Mesangial cell (primary cell): Measurements from ENCODE around the gene GJB6.

- RAMPAGE, long total RNA, result no peak
These were observed 276.5 kb downstream of the TUBA3C start for GRCh38 chr13:18905074-18905503.

- RAMPAGE, long total RNA, result no peak
These were observed 23.7 kb downstream of the PSPC1 start for GRCh38 chr13:19759034-19759538.

DNA sequence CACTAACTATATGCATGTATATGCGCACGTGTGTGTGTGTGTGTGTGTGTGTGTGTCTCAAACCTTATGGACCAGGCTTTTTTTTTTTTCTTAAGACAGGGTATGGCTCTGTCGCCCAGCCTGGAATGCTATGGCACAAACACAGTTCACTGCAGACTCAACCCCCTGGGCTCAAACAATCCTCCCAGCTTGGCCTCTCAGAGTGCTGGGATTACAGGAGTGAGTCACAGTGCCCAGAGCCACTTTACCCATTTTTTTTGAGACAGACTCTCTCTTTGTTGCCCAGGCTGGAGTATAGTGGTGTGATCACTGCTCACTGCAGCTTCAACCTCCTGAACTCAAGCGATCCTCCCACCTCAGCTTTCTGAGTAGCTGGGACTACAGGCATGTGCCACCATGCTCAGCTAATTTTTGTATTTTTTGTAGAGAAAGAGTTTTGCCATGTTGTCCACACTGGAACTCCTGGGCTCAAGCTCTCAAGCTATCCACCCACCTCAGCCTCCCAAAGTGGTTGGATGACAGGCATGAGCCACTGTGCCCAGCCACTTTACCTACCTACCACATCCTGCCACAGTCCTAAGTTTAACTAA is 2.4 kb downstream of the ZMYM5 start:
- RAMPAGE, long total RNA, result no peak

- RAMPAGE, long total RNA, result start-site peak on the minus strand at chr13:19864918-19864948, 5 reads
These were observed 1.3 kb upstream of the ZMYM5 start for GRCh38 chr13:19864607-19865235.

DNA sequence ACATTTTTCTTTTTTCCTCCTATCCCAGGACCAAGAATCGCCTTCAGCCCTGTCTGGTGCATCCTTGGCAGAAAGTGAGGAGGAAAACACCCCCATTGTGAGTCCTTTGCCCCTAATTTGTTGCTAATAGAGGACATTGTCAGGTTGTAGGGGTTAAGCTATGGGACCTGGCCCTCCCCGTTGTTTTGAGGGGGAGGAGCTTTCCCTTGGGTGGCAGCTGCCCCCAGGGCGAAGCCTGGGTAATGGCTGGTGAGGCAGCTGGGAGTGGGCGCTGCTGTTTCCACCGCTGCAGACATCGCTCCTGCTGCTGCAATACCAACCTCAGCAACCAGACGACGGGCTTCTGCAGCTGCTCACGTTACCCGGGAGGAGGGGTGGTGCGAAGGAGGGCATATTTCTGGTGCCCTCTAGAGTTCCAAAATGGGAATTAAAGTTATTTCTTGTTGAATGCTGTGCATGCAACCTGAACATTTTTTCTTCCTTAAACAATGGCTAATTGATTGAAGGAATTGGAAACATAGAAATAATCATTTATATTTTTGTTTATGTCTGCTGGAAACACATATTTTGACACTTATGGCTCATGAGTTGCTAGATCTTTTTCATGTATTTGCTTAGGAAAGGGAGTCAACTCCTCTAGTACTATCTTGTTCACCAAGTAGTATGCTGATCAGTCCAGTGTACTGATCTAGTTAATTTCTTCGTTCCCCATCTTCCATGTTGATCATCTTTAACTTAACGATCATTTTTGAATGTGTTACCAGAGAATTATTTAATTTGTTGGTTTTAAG is 1.6 kb downstream of the ZMYM2 start:
- RAMPAGE, long total RNA, result no peak

GRCh38 chr13:19985819-19986222 is 27.3 kb downstream of the ZMYM2 start:
- RAMPAGE, long total RNA, result no peak

DNA sequence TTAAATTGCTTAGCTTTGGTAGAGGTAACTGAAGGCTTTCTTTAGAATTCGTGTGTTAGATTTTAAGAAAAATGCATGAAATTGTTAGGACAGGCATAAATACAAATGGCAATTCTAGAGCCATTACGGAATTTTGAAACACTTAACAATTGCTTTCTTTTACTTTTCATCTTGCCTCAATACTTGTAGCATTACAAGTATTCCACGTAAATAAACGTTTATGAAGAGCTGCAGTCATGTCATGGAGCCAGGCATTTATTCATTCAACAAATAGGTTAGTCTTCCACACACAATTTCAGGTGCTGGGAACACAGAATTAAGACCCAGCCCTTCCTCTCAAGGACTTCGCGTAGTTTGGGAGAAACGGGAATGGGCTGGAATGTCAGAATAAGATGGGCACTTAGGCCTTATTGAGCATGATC is 69.9 kb downstream of the GJA3 start:
- RAMPAGE, long total RNA, result no peak

GRCh38 chr13:20191600-20192469 is 903 bp downstream of the GJB2 start:
- RAMPAGE, long total RNA, result no peak

GRCh38 chr13:20219368-20219750 is 12.8 kb downstream of the GJB6 start:
- RAMPAGE, long total RNA, result no peak

DNA sequence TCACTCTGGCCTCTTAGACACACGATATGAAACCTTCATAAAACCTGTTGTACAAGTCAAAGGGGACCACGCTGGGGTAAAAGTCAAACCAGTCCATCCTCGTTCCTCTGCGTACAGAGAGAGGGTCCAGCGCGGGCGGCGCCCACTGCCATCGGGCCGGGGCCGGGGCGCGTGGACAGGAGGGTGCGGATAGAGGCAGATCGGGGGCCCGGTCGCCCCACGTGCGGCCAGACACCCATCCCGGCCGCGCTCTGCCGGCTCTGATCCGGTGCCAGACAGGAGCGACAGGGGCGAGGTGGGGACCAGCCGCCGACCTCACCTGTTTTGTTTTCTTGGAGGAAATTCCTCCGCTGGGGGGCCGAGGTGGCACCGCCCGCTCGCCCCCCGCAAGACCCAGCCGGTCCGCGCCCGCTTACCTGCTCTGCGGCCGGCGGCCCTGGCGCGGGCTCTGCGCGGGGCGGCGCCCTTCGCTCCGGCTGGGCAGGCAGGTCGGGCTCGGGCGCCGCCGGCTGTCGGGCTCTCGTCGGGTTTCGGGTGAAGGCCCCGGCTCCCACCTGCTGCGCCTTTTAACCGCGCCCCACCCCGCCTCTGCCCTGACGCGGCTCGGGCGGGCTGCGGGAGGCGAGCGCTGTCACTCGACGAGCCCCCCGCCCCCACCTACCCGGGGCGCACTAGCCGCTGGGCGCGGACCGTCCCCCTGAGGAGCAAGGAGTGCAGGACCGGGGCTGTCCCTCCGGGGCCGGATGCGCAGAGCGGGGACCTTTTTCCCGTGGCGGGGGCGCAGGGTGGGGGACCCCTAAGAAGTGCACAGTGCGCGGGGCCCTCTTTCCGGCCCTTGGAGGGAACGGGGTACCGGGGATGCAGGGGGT is at the start of gene GJB6:
TSS of gene GJB6 (minus strand) at position 542 of the 869 bp plus-strand sequence.
- RAMPAGE, long total RNA, result no peak

DNA sequence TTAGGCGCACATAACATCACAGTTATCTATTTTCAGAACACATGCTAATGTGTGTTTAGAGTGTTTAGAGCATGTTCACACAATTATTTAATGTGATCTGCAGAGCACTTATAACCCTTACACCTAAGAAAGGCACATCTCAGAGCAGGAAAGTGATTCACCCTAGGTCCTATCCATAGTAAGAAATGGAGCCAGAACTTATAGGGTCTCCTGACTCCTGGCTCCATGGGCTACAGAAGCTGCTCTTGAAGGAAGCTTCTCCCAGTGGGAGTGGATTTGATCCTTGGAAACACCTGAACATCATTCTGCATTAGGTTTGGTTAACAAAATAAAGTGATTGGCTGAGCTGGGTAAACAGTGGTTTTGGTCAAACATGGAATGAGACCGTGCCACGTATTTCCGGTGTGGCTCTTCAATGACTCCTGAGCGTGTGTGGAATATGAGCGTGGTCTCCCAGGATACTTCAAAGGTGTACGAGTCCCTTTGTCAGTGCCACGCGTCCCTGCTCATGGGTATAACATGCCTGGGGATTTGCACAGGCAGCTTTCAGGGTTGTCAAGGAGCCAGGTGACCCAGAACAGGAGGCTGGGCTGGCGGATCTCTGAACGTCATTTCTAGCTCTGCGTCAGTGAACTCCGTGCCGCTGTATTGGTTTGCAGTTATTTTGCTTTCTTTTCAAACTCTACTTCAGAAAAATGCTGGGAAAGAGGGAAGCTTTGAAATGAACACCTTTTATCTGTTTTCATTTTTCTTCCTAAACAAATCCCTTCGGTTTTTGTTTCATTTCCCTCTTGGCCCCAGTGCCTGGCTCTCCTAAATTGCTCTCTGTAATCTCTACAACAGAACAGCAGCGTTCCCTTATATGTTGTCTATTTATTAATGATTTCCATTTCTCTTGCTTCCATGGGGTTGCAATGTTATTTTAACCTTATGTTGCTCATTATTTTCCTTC is 26.2 kb upstream of the GJB6 start:
- RAMPAGE, long total RNA, result no peak

DNA sequence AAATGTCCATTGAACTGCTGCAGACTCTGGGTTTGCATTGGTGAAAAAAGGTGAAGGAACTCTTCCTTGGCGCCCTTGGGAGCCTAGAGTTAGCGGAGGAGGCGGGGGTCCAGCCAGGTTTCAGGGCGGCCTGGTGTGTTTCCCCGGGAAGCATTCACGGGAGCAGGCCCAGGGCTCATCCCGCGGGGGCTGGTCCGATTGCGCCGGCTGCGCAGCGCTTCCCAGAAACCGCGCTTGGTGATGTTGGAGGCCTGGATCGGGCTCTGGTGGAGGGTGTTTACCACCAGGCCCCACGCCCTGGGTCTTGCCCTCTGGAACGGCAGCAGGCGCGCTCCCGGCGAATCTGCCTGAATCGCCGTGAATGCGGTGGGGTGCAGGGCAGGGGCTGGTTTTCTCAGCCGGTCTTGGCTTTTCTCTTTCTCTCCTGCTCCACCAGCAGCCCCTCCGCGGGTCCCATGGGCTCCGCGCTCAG is 69.2 kb upstream of the GJB6 start:
- RAMPAGE, long total RNA, result no peak

- RAMPAGE, long total RNA, result no peak
These were observed 7.0 kb upstream of the IFT88 start for GRCh38 chr13:20559964-20560292.

- RAMPAGE, long total RNA, result no peak
These were observed 11.8 kb downstream of the IL17D start for GRCh38 chr13:20715315-20715727.

DNA sequence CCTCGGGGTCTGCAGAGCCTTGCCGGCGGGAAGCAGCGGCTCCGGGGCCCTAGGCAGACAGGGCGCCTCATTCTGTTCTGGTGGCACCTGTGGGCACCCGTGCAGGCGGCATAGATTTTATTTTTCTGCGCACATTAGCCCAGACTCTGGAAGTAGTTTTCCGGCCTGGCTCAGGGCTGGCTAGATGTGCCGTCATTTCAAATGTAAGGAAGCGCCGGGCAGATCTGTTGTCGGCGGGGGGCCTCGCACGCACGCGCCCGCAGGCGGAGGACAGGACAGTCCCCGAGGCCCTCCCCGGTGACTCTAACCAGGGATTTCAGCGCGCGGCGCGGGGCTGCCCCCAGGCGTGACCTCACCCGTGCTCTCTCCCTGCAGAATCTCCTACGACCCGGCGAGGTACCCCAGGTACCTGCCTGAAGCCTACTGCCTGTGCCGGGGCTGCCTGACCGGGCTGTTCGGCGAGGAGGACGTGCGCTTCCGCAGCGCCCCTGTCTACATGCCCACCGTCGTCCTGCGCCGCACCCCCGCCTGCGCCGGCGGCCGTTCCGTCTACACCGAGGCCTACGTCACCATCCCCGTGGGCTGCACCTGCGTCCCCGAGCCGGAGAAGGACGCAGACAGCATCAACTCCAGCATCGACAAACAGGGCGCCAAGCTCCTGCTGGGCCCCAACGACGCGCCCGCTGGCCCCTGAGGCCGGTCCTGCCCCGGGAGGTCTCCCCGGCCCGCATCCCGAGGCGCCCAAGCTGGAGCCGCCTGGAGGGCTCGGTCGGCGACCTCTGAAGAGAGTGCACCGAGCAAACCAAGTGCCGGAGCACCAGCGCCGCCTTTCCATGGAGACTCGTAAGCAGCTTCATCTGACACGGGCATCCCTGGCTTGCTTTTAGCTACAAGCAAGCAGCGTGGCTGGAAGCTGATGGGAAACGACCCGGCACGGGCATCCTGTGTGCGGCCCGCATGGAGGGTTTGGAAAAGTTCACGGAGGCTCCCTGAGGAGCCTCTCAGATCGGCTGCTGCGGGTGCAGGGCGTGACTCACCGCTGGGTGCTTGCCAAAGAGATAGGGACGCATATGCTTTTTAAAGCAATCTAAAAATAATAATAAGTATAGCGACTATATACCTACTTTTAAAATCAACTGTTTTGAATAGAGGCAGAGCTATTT is 18.1 kb downstream of the IL17D start:
- RAMPAGE, long total RNA, result no peak

DNA sequence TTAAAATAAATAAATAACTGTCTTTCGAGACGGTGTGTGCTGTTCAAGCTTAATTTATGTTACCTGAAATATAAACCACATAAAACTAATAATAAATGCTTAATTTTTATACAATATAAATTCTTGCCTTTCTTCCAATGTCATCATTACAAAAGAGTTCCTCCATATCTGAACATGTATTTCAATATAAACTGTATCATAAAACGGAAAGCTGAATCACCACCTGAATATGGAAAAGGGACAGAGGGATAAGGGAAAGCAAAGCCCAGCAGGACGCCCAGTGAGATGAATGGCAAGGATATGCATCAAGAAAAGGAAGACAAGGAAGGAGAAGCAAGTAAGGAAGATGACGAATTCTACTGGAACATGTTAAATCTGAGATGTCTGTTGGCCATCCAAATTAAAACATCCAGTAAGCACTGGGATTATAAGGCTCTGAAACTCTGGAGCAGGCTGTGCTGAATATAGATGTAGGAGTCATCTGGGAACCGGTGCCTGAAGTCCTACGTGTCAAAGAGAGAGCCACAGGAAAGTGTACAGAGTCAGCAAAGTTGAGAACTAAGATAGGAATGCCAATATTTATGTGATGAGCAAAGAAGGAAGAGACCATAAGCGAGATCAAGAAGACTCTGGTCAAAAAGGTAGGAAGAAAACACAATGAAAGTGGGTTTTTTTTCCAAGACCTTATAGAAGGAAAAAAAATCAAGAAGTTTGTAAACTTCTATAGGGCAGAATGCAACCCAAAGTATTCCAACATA is 50.9 kb upstream of the EEF1AKMT1 start:
- RAMPAGE, long total RNA, result no peak

- RAMPAGE, long total RNA, result no peak
These were observed 71.6 kb upstream of the XPO4 start for GRCh38 chr13:20974151-20974578.

- RAMPAGE, long total RNA, result no peak
These were observed 44.6 kb downstream of the LATS2 start for GRCh38 chr13:21016676-21017214.

DNA sequence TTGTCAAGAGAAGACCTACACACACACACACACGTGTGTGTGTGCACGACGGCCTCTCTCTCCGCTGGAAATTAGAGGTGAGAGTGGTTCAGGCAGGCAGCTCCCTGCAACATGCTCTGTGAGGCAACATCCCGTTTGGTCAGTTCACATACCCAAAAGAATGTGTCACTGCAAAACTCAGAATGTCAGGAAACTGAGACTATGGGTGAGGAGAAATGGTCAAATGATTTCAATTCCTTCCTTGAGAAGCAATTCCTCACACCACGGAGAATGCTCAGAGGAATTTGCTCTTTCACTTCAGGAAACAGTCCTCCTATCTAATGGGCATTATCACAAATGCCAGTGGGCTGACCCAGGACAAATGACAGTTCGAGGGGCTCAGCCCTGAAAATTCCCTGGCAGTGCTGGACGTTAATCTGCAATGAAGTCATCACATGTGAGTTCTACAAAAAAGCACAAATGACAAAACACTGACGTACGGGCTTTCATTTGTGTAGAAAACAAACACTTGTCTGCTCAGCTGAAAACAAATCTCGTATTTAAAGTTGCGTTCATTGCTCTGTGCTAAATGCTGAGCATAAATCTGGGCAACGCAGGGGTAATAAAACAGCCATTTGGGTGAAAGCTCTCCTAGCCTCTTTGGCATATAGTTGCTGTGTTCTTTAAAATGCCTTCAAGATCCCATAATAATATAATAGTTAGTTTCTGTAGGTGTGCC is 18.5 kb upstream of the LATS2 start:
- RAMPAGE, long total RNA, result no peak

DNA sequence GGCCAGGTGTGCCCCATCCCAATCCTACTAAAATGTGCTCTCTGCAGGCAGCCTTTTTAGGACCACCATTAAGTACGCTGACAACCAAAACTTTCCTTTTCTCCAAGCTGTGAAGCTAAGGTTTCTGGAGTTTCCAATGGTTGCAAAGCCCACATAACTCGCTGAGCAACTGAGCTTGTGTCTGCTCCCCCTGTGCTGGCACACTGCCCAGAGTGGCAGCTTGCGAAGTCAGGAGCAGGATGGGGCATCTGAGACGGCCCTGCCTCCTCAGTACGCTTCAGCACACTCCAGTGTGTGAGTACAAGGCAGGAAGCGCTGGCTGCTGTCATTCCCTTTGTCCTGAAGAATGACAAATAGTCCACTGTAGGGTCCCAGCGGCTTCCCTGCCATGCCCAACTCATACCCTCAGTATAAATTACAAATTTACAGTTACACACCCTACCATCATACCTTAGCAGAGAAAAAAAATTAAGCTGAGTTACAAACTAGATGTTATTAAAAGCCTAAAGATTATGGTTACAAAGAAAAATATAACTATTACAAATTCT is 15.1 kb upstream of the SAP18 start:
- RAMPAGE, long total RNA, result no peak